Measurements from ENCODE around the genes ARHGAP12 and ITGB1.

DNA sequence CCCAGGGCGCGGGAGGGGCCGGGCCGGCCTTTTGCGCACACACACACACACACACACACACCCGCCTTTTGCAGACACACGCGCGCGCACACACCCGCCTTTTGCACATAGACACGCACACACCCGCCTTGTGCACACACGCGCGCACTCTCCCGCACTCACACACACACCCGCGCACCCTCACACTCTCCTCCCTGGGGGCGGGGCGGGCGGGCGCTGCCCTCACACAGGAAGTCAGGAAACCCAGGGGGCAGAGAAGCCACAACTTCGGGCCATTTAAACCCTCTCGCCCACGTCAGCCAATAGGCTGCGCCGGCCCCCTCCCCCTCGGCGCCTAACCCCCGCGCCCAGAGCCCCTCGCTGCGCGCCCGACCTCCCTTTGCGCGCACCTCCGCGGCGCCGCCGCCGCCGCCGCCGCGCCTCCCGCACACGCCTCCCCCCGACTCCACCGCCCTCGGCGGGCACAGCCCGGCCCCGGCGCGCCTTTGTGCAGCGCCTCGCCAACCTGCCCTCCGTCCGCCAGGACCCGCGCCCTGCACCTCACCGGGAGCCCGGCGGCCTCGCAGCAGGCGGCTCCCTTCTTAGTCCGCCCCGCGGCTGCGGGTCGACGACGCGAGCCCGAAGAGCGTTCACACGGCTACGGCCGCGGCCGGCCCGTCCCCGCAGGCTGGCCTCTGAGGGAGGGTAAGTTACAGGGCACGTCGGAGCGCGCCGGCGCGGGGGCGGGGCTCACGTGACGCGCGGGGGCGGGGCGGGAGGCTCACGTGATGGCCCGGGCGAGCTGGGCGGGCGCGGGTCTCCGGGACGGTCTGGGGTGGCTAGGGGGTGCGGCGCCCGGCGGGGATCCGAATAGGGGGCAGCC, at the start of gene ARHGAP12:
Gene ARHGAP12 (minus strand): TSS at position 693 of the 862 bp plus-strand sequence.
- PRO-cap = bidirectional peak, plus-strand start at position 447 of the sequence, minus-strand start at position 188 of the sequence; bidirectional peak, plus-strand start at position 762 of the sequence, minus-strand start at position 677 of the sequence

DNA sequence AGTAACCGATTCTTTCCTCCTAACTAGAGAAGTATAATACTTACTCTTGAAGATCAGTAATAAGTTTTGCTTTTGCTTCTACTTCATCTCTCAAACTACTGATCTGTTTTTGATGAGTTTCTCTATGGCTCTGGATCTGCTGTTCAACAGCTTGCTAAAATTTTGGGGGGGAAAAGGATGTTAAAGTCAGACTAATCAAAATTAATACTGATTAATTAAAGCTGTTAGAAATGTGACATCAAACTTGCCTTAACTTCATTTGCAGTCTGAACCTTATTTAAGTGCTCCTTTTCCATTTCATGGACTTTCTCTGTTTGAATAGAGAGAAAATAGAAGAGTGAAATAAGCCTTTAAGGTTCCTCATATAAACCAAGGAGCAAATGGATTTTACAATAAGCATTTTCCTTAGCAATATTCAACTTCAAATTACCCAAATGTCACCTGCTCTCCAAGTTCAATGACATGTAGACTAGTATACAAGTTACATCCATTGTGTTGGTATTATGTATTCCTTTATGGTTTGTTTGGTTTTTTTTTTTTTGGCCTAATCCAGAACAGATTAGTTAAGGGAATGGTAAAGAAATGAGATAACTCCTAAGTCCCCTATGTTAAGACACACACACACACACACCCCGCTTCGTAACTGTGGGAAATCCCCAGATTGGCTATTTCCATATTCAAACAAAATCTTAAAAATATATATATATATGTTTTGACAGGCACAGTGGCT, 35.1 kb downstream of the KIF5B start:
- PRO-cap = no peak

DNA sequence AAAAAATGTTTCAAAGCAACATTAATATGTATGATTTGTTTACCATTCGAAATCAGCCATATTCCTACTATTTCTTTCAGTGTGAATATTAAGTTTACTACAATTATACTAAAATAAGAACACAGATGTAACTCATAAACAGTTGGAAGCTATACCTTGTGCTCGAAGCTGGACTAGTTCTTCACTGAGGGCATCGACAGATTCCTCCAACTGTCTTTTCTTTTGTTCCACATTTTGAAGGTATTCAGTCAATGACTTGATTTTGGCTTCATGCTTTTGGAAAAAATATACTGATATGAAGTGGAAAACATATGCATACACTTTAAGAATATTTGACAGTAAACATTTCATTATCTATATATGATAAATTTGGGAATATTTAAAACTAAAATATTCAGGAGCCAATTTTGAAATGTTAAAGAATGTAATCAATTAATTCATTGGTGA, 34.2 kb downstream of the KIF5B start:
- PRO-cap = no peak

DNA sequence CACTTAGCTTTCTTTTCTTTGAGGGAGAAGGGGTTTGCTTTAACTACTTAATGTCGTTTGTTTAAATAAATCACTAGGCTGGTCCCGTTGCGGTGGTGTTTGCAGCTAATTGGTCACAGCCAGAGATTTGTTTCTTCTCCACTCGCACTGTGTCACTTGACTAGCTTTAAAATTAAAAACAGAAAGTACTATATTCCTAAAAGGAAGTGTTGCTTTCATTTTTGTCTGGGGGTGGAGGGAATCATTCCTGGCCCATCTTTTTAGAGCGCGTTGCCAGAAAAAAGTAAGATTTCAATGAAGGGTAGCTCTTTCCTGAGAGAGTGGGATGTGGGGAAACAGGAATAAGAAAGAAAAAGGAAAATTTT, 427 bp upstream of the KIF5B start:
- PRO-cap = no peak

GRCh38 chr10:32447137-32447332, 1.1 kb downstream of the CCDC7 start:
- PRO-cap = no peak

GRCh38 chr10:32957819-32957984, 328 bp downstream of the ITGB1 start:
- PRO-cap = bidirectional peak, plus-strand start at chr10:32958039, minus-strand start at chr10:32957951

DNA sequence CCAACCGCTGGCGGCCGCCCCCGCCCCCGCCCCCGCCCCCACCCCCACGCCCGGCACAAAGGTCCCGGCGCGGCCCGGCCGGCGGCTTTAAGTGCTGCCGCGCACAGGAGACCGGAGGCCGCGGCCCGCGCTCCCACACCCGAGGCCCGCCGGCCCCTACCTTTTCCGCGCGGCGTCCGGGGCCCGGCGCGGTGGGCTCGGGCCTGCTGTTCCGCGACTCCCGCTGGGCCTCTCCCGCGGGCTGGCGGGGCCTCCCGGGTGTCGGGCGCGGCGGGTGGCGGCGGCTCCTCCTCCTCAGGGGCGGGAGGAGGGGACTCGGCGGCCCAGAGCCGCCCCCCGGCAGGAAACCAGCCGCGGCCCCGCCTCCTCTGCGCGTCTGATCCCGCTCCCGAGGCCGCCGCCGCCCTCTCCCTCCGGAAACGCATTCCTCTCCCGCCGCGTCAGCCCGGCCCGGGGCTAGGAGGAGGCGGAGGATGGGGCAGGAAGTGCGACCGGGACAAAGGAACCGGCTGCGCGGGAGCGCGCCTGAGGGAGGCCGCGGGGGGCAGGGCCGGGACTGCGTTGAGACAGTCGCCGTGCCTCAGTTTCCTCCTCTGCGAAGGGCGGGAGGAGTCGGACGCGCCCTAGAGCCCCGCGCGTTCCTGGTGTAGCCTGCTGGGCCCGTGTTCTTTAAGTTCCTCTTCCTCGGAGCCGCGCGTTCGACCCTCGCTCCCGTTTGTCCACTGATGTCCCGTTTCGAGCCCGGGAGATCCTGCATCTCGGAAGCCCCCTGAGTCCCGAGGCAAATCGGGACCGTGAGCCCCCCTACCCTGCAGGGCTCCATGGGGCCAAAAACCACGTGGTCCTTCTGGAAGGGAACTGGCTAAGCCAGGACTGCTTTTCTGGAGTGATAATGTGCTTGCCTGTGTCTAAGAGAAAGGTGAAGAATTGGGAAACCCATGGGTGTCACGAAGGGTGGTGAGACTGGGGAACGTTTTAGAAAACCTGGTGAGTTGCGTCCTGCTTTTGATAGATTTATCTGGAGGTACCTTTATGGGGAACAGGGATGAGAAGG, at the start of gene ITGB1:
Gene ITGB1 (minus strand): TSS at position 246 of the 1,054 bp plus-strand sequence.
- PRO-cap = bidirectional peak, plus-strand start at position 55 of the sequence, minus-strand start outside the sequence; bidirectional peak, plus-strand start at position 528 of the sequence, minus-strand start at position 261 of the sequence; bidirectional peak, plus-strand start at position 865 of the sequence, minus-strand start at position 834 of the sequence

GRCh38 chr10:32980350-32981535, 22.7 kb upstream of the ITGB1 start:
- PRO-cap = bidirectional peak, plus-strand start at chr10:32980693, minus-strand start at chr10:32980647; bidirectional peak, plus-strand start at chr10:32980835, minus-strand start at chr10:32980854; bidirectional peak, plus-strand start at chr10:32980868, minus-strand start at chr10:32980875; bidirectional peak, plus-strand start at chr10:32980971, minus-strand start at chr10:32980936

GRCh38 chr10:33142405-33142911, 184.4 kb upstream of the ITGB1 start:
- PRO-cap = no peak

GRCh38 chr10:33155666-33156211, 178.7 kb downstream of the NRP1 start:
- PRO-cap = no peak

DNA sequence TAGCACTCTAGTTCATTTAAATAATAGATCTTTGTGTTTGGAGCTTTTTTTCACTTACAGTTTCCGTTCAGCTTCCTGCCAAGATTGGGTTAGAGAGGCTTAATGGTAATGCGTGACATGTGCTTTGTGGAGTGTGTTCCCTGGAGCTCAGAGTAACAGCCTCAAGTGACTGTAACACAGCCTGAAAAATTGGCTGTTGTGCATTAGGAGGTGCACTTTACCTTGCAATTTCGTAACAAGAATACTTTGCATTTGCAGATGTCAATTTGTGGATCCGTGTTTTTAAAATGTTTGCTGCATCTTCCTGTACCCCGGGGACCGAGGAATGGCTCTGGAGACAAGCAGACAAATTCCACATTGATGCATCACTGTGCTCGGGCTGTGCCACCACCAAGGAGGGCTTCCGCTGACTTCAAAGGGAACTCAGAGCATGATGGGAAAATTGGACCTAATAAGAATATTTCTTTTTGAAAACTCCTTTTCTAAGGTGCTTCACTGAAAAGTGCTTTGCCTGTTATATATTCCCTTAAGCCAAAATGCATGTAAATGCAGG, 170.1 kb downstream of the NRP1 start:
- PRO-cap = unidirectional peak, plus-strand start at position 392 of the sequence

DNA sequence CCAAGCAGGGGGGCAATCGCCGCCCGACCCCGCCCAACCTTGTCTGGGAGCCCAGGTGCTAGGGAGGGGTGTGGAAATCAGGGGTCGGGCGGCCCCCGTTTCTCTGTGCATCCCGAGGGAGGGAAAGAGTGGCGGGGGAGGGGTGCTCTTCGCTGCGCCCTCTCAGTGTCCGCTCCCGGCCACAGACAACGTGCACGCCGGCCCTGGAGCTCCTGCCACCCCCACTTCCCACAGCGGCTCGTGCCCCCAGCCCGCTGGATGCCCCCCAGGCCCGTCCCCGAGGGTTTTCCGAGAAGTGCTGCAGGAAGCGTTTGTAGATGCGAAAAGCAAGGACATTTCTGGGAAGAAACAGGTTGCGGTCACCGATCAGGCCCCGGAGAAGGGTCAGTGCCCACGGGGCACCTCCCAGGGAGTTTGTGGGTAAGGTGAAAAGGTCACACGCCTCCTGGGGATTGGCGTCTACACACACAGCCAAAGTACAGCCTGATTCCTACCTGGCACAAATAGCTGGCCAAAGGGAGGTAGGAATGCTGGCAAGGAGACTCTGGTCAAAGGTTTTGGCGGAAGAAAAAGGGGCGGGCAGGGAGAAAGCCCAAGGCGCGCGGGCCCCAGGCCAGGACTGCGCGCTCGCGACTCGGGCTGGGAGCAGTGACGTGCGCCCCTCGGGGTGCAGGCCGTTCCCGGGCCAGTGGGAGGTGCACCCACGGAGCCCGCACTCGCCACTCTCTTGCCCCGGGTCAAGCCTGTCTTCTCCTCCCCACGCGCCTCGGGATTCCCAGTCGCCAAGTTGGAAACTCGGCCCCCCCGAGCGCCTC, 1.4 kb upstream of the NRP1 start:
- PRO-cap = no peak

- PRO-cap = no peak
Observed at GRCh38 chr10:34526055-34526636, 288.9 kb downstream of the PARD3 start.

- PRO-cap = no peak
Observed at GRCh38 chr10:34654561-34655929, 160.1 kb downstream of the PARD3 start.

DNA sequence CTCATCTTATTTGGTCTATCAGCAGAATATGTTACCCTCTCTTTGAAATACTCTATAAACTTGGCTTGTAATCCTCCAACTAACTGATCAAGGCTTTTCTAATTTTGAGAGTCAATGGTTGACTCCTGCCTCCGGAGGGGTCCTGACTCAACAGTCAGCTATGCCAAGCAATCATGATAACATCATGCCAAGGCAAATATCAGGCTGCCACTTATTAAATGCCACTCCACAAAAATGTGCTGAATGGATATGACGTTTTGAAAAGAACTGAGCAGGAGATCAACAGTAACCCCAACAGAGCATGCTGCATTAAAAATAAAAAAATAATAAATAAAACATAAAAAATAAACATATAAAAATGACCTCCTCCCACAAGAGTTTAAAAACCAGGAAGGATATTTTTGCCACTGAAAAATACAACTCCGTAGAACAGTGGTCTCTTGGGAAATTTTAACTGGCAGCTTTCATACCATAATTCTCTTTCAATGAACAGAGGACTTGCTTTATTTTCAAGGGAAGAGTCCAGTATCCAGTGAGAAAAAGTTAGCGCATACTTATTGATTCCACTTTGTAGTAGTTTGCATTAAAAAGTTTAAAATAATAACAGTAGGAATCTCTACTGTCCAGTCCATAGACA, 116.0 kb downstream of the PARD3 start:
- PRO-cap = no peak

DNA sequence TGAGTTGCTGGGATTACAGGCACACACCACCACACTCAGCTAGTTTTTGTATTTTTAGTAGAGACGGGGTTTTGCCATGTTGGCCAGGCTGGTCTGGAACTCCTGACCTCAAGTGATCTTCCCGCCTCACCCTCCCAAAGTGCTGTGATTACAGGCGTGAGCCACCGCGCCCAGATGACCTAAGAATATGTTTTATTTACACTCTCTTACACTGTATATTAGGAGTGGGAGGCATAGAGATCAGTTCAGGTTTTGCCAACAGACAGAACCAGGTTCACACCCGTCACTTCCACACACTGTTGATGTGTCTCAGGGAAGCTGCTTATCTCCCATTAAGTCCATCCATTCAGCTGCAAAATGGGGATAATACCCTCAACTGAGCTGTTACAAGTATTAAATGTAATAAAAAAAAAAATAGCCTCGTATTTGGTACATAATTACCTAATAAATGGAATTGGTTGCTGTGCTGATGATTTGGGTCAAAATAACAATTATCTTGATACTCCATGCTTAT, 64.2 kb downstream of the PARD3 start:
- PRO-cap = no peak

GRCh38 chr10:34905969-34906568, 91.0 kb upstream of the PARD3 start:
- PRO-cap = bidirectional peak, plus-strand start at chr10:34906304, minus-strand start at chr10:34906192

DNA sequence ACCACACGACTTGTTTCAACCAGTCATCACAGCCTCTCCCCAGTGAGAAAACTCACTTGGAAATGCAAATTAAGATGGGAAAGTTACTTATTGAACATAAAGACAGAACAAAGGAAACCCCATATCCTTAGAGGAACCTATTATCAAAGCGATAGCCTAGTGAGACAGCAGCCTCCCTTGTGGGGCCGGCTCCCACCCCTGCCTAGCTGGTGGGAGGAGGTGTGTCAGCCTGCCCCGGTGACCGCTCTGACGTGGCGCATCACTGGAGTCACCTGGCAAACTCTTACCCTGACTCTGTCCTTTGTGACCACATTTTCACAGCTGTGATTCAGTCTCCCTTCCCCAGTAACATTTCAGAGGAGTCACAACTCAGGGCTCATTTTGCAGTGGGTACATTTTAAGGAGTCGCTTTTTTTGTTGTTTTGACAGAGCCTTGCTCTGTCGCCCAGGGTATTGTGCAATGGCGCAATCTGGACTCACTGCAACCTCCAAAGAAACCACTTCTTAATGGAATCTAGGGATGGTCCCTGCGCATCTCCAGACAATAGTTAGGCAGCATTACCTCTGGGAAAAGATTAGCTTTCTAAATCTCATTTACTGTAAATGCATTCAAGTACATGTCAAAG, 126.7 kb upstream of the PARD3 start:
- PRO-cap = no peak

- PRO-cap = no peak
Observed at GRCh38 chr10:35165157-35165649, 38.6 kb downstream of the CREM start.

- PRO-cap = no peak
Observed at GRCh38 chr10:35194695-35195478, 68.2 kb downstream of the CREM start.